ENCODE measurements around a stretch of chr3.

- PRO-cap, 3 experiments: no peak in any of the 3 experiments
- RAMPAGE, long total RNA: no peak
- RRBS, 2 experiments: no CpG with 5 or more reads among the region's 4 CpGs
Measured at GRCh38 chr3:124037357-124038588, 4.6 kb downstream of the KALRN start.

GRCh38 chr3:124052161-124052998 is 19.2 kb downstream of the KALRN start:
- PRO-cap, 3 experiments: no peak in any of the 3 experiments
- RAMPAGE, long total RNA: no peak
- RRBS, 2 experiments: no CpG with 5 or more reads among the region's 2 CpGs

GRCh38 chr3:124258045-124258495 is 224.9 kb downstream of the KALRN start:
- PRO-cap, 3 experiments: no peak in any of the 3 experiments
- RAMPAGE, long total RNA: no peak
- RRBS, 2 experiments: no CpG with 5 or more reads among the region's 3 CpGs

GRCh38 chr3:124268902-124269390 is 235.8 kb downstream of the KALRN start:
- PRO-cap, 3 experiments: no peak in any of the 3 experiments
- RAMPAGE, long total RNA: no peak
- RRBS, 2 experiments: 94 to 95% methylated on average over 11 of the region's 17 CpGs

- PRO-cap, 3 experiments: no peak in any of the 3 experiments
- RAMPAGE, long total RNA: no peak
- RRBS, 2 experiments: no CpG with 5 or more reads among the region's 1 CpG
Measured at GRCh38 chr3:124282921-124283214, 249.7 kb downstream of the KALRN start.

- PRO-cap, 3 experiments: peak in 3 of 3 experiments; most common plus-strand start chr3:124584676 (in 2); most common minus-strand start chr3:124585122 (in 1)
- RAMPAGE, long total RNA: no peak
- RRBS, 2 experiments: 2 to 5% methylated on average over 9 to 10 of the region's 72 CpGs
Measured at GRCh38 chr3:124584372-124585589, 145.5 kb upstream of the UMPS start.

- PRO-cap, 3 experiments: no peak in any of the 3 experiments
- RAMPAGE, long total RNA: no peak
- RRBS, 2 experiments: no CpG with 5 or more reads among the region's 4 CpGs
Measured at GRCh38 chr3:124650618-124651174, 79.6 kb upstream of the UMPS start.

GRCh38 chr3:124772338-124772794 is 42.1 kb downstream of the UMPS start:
- PRO-cap, 3 experiments: no peak in any of the 3 experiments
- RAMPAGE, long total RNA: no peak
- RRBS, 2 experiments: no CpG with 5 or more reads among the region's 13 CpGs

DNA sequence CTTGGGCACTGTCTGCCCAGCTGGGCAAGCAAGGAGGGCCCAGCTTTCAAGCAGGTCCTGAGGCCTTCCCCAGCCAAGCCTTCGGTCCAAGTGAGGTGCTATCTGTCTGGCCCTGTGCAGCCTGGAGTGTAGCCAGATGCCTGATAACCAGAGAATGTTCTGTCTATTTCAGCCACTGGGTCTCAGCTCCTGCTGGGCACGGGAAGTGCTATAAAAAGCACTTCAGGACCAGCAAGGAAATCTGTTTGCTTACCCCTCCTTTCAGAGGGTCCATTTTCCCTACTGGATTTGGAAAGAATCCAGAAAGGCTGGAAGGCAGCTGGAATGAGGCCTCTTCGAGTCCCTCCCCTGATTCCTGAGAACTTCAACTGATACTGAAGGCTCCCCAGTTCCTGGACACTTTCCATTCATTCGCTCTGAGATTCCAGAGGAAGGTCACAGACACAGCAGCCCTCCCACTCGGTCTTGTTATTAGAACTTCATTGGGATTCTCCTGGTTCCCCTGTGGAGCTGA is 70.3 kb downstream of the UMPS start:
- PRO-cap, 3 experiments: no peak in any of the 3 experiments
- RAMPAGE, long total RNA: no peak
- RRBS, 2 experiments: no CpG with 5 or more reads among the region's 5 CpGs

GRCh38 chr3:124816267-124816822 is 70.8 kb downstream of the ITGB5 start:
- PRO-cap, 3 experiments: no peak in any of the 3 experiments
- RAMPAGE, long total RNA: no peak
- RRBS, 2 experiments: no CpG with 5 or more reads among the region's 6 CpGs

DNA sequence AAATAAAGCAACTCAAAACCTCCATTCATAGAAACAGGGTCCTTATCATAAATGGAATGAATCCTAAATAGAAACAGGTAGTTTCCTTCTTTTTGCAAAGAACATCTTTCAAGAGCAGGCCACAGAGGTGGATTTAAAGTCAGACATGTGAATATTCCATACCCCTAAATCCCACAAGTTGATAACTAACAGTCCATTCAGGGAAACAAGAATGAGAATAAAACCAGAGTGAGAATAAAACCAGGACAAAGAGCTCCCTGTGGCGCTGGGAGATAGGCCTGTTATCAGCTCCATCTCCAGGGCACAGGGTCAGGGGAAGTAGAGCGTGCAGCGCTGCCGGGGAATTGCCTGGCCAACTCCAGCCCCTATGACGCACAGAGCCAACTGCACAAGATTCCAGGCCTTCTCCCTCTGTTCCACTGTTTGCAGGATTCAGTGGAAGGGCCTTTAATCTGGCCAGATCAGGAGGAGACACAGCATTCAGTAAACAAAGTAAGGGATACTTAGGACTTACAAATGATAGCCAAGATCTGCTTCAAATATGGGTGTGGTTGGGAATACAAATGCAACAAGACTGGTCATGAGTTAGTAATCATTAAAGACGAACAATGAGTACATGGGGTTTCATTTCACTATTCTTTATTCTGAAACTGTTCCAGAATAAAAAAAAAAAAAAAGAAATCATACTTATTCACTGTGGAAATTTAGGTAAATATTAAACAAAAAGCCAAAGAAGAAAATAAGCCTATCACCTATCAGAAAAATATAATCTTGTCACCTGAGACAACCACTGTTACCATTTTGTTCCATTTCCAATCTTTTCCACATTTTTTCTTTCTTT is 49.4 kb downstream of the ITGB5 start:
- PRO-cap, 3 experiments: peak in 2 of 3 experiments; most common plus-strand start position 419 of the sequence (in 2); most common minus-strand start position 421 of the sequence (in 2)
- RAMPAGE, long total RNA: no peak
- RRBS, 2 experiments: no CpG with 5 or more reads among the region's 6 CpGs

DNA sequence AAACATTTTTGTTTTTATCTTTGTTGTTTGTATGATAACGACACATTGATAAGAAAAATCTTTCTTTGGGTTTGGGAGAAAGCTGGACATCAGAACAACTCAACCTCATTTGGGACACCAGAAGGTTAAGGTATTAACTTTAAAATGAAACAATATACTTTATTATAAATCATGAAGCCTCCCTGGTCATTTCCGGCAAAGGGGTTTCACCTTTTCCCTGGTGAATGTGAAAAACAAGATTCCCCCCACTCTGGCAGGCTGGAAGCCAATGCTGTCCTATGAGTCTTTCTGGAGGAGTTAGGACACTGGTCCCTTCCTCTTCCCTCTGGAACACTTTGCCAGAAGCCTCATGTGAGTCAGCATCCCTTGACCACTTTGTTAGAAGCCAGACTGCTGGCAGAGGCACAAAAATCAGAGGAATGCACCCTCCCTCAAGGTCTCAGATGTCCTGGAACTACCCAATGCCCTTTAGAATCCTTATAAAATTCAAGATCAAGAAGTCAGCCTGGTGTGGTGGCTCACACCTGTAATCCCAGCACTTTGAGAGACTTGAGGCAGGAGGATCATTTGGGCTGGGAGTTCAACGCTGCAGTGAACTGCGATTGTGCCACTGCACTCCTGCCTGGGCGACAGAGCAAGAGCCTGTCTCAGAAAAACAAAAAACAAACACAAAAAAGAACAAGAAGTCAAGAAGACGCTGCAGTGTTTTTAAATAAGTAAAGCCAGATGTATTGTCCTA is 26.6 kb downstream of the ITGB5 start:
- PRO-cap, 3 experiments: no peak in any of the 3 experiments
- RAMPAGE, long total RNA: no peak
- RRBS, 2 experiments: no CpG with 5 or more reads among the region's 6 CpGs

GRCh38 chr3:124878313-124879313 is 8.6 kb downstream of the ITGB5 start:
- PRO-cap, 3 experiments: no peak in any of the 3 experiments
- RAMPAGE, long total RNA: no peak
- RRBS, 2 experiments: no CpG with 5 or more reads among the region's 8 CpGs

DNA sequence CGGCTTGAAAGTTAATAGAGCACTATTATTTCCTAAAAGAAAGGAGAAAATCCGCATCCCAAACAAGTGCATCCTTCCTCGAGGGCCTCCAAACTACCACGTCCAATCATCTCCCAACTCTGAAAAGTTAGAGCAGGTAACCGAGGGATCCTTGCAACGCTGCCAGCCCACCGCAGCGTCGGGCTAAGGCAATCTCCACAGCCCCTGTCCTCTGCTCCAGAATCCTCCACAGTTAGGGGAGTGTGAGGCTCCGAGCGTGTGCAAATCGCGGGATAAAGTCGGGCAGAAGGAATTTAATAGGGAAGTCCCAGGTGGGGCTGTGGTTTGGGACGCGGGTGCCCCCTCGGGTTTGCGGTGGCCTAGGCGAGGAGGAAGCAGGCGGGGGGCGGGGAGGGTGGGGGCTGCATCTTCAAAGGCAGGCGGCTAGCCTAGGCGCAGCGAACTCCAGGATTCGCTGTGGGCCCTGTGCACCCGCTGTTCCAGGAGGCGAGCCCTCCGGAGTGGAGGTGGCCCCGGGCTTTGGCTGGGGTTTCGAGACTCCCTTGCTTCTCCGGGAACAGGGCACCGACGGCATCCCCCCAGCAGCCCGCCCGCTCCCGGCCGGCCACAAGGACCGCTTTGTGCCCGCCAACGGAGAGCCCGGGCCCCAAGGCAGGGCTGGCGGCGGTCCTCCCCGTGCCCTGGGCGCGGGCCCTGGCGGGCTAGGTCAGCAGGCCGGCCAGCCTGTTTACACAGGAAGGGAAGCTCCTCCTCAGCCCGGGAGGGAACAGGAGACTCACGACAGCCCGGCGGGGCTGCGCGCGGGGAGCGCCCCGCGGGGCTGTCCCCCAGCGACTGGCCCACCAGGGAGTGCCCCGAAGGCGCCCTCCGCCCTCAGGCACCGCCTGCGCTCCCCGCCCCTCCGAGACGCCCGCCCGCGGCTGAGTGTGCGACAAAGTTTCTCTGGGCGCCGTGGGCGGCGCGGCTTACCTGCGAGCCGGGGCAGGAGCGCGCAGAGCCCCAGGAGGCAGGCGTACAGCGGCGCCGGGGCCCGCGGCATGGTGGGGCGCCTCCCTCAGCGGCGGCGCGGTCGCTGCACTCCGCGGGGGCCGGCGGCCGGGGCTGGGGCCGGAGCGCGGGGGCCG is 841 bp downstream of the ITGB5 start:
- PRO-cap, 3 experiments: peak in 3 of 3 experiments; most common plus-strand start position 477 of the sequence (in 3); most common minus-strand start position 218 of the sequence (in 1)
- RAMPAGE, long total RNA: no peak
- RRBS, 2 experiments: 2% methylated on average over 37 of the region's 101 CpGs

GRCh38 chr3:124951699-124952271 is 17.2 kb upstream of the MUC13 start:
- PRO-cap, 3 experiments: no peak in any of the 3 experiments
- RAMPAGE, long total RNA: no peak
- RRBS, 2 experiments: no CpG with 5 or more reads among the region's 8 CpGs

GRCh38 chr3:125051490-125052143 is 4.2 kb downstream of the HEG1 start:
- PRO-cap, 3 experiments: no peak in any of the 3 experiments
- RAMPAGE, long total RNA: no peak
- RRBS, 2 experiments: no CpG with 5 or more reads among the region's 10 CpGs

DNA sequence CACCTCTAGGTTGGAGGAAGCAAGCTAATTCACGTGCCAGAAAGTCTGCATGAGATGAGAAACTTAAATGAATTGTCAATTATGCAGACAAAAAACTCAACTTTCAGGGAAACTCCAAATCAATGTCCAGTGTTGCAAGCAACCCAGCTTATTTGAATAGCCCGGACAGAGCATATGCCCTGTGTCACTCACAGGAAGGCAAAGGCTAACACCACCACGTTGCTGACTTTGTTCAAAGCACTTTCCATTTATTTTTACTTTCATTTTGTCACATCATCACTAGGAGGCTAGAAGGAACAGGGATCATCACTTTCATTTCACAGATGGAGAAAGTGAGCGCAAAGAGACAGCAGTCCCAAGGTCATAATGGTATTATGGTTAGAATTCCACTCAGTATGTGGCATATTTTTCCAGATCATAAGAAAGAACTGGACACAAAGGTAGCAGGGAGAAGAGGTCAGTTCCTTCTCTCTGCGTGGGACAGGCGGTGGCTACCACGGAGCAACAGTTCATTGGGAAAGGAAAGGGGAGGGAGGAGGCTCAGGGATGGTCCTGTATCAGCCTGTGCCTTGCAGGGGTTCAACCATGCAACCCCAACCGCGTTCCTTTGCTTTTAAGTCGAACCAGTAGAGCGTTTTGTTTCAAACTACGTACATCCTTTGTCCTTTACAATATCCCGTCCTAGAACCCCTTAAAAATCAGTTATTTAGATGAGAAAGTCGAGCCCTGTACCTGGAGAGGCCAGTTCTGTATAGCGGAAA is 1.2 kb downstream of the HEG1 start:
- PRO-cap, 3 experiments: peak in 3 of 3 experiments; most common plus-strand start position 523 of the sequence (in 3)
- RAMPAGE, long total RNA: no peak
- RRBS, 2 experiments: no CpG with 5 or more reads among the region's 15 CpGs

DNA sequence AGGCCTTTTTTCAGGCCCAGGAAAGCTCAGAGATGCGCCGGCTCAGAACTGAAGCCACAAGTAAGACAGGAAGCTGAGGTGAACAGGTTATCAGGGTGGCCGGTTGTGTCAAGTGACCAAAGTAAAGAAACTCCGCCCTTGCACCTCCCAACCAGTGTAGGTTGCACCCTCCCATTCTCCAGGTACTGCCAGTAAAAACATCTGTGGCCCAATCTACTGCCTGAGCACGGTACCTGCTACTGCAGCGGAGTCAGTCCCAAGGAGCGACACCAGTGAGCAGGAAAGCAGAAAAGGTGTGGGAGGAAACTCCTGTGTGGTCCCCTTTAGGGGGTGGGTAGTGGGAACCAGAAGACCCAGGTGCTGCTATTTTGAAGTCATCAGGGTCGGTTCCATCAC is 60.0 kb upstream of the HEG1 start:
- PRO-cap, 3 experiments: no peak in any of the 3 experiments
- RAMPAGE, long total RNA: no peak
- RRBS, 2 experiments: 51 to 60% methylated on average over 1 to 2 of the region's 8 CpGs

DNA sequence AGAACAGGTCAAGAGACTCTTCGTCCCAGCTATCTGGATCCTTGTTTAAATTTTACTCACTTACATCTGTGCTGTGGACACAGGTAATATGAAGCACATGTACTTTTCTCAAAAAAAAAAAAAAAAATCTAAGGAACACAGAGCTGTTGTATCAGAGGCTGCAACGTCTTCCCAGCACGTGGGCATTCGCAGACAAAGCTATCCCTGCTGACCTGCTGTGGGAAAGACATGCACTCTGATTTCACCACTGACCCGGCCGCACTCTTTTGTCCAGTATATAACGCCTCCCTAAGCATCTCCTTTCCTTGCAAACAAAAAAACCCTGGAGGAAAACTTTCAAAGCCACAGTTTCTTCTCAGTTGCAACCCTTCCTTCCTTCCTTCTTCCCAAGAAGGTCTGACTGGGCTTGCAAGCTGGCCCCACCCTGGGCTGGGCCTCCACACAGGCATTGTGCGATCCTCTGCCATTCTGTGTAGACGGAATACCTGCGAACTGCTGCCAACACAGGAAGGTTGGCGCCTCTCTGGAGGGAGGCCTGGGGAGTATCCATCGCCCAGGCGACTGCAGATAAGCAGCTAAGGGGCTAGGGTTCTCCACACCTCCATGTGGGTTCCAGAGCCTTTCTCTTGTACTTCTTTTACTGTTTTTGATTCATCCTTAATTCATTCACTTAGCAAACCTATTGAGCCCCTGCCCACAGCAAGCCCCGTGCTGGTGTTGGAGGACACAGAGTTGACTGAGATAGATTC is 50.8 kb downstream of the SLC12A8 start:
- PRO-cap, 3 experiments: no peak in any of the 3 experiments
- RAMPAGE, long total RNA: no peak
- RRBS, 2 experiments: no CpG with 5 or more reads among the region's 14 CpGs

GRCh38 chr3:125313263-125313765 is 61.8 kb downstream of the ZNF148 start:
- PRO-cap, 3 experiments: peak in 1 of 3 experiments; most common plus-strand start chr3:125313528 (in 1)
- RAMPAGE, long total RNA: no peak
- RRBS, 2 experiments: no CpG with 5 or more reads among the region's 4 CpGs

All from skeletal muscle tissue (tissue), 7 donors.